ENCODE measurements around a stretch of chr1.

DNA sequence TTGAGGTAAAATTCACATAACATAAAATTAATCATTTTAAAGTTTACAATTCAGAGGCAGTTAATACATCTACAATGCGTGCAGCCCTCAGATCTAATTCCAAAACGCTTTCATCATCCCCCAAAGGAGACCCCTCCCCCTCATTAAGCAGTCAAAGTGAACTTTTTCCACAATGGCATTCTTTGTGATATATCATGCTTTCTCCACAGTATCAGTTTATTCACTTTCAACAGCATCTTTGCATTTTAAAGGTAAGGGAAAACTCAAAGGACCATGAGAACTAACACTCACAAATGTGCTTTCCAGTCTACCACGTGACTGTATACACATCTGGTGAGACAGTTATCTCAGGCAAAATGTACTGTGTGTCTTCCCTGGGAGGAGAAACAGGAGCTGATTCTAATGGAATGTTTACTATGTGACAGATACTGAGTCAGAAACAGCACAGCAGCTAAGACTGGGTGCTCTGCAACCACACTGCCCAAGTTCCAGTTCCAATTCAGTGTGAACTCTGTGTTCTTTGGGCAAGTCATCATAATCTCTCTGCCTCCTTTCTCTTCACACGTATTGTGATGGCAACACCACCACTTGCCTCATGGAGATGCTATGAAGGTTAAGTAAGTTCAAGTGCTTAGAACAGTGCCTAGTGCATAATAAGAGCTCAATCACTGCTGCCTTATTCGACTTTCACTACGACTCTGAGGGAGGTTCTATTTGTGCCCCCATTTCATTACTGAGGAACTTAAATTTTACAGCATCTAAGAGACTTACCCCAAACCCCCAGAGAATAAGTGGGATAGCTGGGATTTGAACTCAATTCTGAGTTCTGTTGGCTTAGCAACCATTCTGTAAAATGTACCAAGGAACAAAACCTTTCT is 79.0 kb downstream of the SLC45A1 start:
- PRO-cap, 3 experiments = no peak in any of the 3 experiments
- RRBS = no CpG with 5 or more reads among the region's 6 CpGs

GRCh38 chr1:8423264-8424062 is 105.5 kb downstream of the SLC45A1 start:
- PRO-cap, 3 experiments = peak in 3 of 3 experiments; most common plus-strand start chr1:8423805 (in 3); most common minus-strand start chr1:8423674 (in 2)
- RRBS = 2% methylated on average over 53 of the region's 83 CpGs

DNA sequence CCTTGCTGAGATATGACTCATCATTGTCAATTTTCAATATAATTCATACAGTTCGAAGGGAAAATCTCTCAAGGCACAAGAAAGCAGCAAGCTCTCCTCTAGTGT is 106.4 kb downstream of the SLC45A1 start:
- PRO-cap, 3 experiments = no peak in any of the 3 experiments
- RRBS = no CpG with 5 or more reads among the region's 1 CpG

GRCh38 chr1:8424552-8425259 is 106.8 kb downstream of the SLC45A1 start:
- PRO-cap, 3 experiments = peak in 2 of 3 experiments; most common plus-strand start chr1:8424748 (in 1); most common minus-strand start chr1:8424643 (in 1)
- RRBS = no CpG with 5 or more reads among the region's 10 CpGs

GRCh38 chr1:8430293-8431080 is 112.6 kb downstream of the SLC45A1 start:
- PRO-cap, 3 experiments = no peak in any of the 3 experiments
- RRBS = no CpG with 5 or more reads among the region's 5 CpGs

DNA sequence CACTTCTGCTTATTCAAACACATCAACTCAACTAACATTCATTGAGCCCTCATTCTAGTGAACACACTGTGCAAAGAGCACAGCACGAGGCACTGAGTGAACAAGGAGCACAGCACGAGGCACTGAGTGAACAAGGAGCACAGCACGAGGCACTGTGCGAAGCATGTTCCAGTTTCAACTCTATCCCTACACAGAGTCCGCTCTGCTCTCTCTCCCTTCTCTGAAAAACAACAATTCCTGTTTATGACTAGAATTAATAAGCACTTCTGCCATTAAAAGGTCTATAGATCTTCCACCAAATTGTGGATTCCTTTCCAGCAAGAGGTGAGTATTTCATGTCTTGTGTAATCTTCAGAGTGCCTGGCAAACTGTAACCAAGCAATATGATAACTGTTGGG is 114.4 kb downstream of the SLC45A1 start:
- PRO-cap, 3 experiments = no peak in any of the 3 experiments
- RRBS = no CpG with 5 or more reads among the region's 5 CpGs

DNA sequence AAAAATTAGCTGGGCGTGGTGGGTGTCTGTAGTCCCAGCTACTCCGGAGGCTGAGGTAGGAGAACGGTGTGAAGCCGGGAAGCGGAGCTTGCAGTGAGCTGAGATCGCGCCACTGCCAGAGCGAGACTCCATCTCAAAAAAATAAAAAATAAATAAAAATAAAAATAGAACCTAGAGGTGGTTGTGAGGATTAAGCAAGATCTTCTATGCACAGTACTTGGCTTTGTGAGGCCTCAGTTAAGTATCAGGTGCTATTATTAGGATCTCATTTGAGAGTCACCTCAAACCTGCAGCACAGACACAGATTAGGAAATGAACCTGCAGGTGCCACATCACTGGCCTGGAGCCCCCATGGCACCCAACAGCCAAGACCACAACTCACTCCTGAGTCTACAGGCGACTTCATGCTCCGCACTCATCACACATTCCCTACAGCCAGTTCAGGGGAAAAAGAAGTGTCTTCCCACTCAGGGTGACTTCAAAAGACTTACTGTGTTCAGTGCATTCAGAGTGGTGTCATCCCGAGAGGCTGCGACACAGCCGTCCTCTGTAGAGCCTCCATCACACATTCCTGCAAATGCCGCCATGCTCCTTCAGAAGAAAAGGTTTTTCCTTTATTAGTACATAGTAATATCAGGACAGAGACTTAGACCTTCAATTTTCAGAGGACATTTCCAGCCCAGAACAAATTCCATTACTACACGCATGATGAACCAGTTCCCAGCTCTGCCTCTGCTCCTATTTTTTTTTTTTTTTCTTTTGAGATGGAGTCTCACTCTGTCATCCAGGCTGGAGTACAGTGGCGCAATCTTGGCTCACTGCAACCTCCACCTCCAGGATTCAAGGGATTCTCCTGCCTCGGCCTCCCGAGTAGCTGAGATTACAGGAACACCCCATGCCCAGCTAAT is 176.9 kb downstream of the SLC45A1 start:
- PRO-cap, 3 experiments = no peak in any of the 3 experiments
- RRBS = no CpG with 5 or more reads among the region's 18 CpGs

DNA sequence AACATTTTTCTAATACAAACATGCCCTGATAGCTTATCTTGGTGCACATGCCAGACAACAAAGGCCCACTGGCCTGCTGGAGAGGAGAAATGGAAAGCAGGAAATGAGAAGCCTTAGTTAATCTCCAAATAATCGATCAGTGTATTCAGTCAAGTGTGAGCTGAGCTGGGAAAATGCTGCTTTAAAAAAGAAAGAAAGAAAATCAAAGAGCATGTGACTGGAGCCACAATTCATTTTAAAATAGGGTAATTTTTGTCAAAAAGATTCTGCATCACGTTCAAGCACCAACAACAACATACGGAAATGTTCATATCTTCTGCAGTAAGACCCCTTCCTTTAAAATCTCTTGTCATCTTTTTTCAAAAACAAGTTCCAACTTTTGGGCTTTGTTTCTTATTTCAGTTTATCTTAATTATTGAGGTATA is 245.7 kb downstream of the RERE start:
- PRO-cap, 3 experiments = no peak in any of the 3 experiments
- RRBS = no CpG with 5 or more reads among the region's 3 CpGs

DNA sequence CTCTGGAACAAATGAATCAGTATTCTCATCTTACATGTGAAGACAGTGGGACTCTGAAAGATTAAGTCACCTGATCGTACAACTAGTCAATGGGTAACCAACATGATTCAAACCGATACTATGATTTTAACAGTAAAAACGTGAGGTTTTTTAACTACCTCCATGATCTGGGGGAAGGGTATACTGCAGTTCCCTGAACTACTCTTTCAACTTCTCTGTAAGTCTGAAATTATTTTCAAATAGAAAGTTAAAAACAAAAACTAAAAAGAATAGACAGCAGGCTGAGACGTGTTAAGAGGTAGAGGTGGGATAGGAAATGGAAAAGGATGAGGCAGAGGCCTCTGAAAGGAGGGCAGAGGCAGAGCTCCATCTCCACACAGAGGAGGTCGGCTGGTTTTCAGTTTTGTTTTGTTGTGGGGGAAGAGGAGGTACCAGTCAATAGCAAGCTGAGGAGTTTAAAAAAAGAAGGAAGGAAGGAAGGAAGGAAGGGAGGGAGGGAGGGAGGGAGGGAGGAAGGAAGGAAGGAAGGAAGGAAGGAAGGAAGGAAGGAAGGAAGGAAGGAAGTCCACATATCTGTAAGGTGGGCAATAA is 213.2 kb downstream of the RERE start:
- PRO-cap, 3 experiments = no peak in any of the 3 experiments
- RRBS = no CpG with 5 or more reads among the region's 5 CpGs

GRCh38 chr1:8620525-8621235 is 196.8 kb downstream of the RERE start:
- PRO-cap, 3 experiments = no peak in any of the 3 experiments
- RRBS = no CpG with 5 or more reads among the region's 7 CpGs

- PRO-cap, 3 experiments = no peak in any of the 3 experiments
- RRBS = no CpG with 5 or more reads among the region's 3 CpGs
These were observed 152.3 kb downstream of the RERE start for GRCh38 chr1:8665128-8665556.

DNA sequence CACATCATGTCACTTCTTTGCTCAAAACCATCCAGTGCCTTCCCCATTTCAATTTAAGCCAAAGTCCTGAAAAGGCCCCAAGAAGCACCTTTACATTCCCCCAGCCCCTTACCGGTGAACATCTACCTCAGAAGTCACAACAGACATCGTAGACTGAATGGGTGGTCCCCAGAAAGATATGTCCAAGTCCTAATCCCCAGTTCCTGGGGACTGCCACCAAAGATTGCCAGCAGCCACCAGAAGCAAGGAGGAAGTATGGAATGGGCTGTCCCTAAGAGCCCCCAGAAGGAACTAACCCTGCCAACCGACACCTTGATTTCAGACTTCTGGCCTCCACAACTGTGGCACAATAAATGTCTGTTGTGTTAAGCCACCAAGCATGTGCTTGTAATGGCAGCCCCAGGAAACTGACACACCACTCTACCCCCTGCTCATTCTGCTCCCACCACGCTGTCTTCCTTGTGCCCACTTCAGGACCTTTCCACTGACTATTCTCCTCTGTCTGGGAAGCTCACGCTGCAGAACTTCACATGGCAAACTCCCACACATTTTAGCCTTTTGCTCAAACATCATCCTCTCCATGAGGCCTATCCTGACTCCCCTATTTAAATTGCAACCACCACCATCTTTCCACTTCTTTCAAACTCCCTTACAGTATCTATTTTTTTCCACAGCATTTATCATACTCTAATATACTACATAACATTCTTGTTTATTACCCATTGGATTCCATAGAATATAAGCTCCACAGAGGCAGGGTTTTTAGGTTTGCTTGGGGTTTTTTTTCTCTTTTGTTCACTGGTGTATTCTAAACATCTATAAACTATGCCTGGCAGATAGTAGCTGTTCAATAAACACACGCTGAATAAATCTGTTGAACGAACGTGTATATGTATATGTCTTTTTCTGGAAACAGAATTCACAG is 33.5 kb downstream of the RERE start:
- PRO-cap, 3 experiments = no peak in any of the 3 experiments
- RRBS = no CpG with 5 or more reads among the region's 8 CpGs

DNA sequence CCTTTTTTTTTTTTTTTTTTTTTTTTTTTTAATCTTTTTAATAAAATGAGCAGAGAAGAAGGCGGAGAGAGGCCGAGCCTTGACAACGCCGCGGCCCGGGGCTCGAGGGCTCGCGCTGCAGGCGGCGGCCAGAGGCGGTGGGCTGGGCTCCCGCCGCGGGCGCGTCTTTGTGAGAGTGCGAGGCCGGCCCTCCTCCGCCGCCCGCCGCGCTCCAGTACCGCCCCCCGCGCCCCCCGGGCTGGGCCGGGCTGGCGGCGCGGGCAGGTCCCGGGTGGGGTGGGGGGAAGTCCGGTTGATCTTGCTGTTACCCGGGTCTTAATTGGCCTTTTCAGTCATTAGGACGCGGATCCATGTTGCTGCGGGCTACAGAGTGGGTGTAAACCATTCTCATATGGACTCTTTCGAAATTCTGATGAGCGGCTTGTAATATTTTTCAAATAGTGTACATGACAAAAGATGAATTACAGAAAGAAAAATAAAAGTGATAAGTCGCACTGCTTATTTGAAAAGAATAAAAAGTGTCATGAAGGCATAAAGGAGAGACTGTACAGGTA is 462 bp upstream of the RERE start:
- PRO-cap, 3 experiments = peak in 3 of 3 experiments; most common plus-strand start position 131 of the sequence (in 3); most common minus-strand start position 169 of the sequence (in 2)
- RRBS = 3% methylated on average over 22 of the region's 41 CpGs

GRCh38 chr1:8863828-8864342 is 14.6 kb downstream of the ENO1 start:
- PRO-cap, 3 experiments = no peak in any of the 3 experiments
- RRBS = no CpG with 5 or more reads among the region's 13 CpGs

DNA sequence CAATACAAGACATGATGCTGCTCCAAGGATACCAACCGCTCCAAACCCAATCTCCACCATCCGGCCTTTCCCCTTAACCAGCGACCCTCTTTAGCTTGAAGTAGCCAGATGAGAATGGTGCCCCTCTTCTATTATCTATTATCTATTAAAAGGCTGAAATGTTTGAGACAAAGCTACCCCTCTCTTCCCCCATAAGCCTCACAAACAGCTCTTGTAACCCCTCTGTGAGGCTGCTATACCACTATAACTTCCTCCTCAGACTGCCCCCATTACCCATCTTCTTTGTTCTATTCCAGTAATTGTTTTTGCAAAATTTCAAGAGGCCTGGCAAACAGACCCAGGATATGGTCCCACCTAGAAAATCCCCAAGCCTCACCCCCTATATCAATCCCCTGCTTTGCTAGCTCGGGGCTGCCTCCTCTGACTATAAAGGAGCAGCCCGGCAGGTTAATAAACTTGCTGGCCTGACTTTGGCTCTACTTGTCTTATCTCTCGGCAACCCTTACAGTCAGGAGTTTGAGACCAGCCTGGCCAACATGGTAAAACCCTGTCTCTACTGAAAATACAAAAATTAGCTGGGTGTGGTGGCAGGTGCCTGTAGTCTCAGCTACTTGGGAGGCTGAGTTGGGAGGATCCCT is 18.4 kb upstream of the CA6 start:
- PRO-cap, 3 experiments = no peak in any of the 3 experiments
- RRBS = no CpG with 5 or more reads among the region's 6 CpGs

- PRO-cap, 3 experiments = no peak in any of the 3 experiments
- RRBS = no CpG with 5 or more reads among the region's 16 CpGs
These were observed 24.2 kb downstream of the SLC2A7 start for GRCh38 chr1:9001992-9002547.

DNA sequence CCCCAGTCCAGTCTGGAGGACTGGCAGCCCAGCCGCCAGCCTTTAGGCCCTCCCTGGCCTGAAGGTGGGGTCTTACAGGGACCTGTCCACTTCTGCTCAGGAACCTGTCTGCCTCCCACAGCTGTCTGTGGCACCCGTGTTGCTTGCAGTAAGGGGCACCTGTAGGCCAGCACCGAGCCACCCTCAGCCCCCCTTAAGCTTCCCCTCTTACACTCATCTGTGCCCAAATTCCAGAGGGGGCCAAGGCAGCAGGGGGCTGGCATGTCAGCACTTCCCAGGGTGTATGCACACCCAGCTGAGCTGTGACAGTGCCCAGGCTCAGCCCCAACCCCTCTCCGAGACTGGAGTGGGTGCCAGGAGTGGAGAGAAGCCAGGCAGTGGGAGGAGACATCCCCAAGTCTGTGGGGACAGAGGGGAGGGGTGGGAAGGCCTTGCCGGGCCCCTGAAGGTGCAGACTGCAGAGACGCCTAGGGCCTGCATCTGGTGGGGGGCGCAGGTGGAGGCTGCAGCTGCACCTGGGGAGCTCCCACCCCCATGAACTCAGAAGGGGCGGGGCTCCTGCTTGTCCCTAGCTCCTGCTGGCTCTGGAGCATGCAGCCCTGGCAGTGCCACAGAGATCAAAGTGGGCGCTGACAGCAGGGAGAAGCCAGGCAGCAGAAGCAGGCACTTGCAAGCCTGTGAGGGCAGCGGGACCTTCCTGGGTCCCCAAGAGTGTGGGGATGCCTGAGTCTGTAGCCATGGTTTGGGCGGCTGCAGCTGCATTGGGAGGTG is 5.4 kb upstream of the SLC2A7 start:
- PRO-cap, 3 experiments = no peak in any of the 3 experiments
- RRBS = no CpG with 5 or more reads among the region's 11 CpGs

- PRO-cap, 3 experiments = no peak in any of the 3 experiments
- RRBS = 15% methylated on average over 6 of the region's 23 CpGs
These were observed 2.4 kb downstream of the SLC2A5 start for GRCh38 chr1:9066787-9067614.

DNA sequence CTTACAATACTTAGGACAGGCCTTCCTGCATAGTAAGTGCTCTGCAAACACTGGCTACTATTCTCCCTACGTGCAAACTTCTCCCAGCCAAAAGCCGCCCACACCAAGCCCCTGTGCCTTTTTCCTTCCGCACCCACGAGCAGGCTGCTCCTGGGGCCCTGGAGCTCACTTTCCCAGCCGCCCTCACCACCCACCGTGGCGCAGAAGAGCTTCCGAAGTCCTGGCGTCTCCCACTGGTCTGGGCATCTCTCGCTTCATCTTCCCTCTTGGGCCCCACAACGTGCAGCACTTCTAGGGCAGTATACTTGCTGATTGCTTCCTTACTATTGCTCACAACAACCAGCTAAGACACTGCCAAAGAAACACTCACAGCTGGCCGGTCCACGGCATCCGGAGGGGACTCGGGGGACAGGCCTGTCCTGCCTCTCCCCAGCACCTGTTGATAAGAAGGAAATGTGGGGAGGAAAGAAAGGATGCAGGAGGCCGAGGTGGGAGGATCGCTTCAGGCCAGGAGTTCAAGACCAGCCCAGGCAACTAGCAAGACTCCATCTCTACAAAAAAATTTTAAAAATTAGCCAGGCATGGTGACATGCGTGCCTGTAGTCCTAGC is 22.6 kb upstream of the GPR157 start:
- PRO-cap, 3 experiments = peak in 1 of 3 experiments; most common plus-strand start position 168 of the sequence (in 1)
- RRBS = no CpG with 5 or more reads among the region's 18 CpGs

DNA sequence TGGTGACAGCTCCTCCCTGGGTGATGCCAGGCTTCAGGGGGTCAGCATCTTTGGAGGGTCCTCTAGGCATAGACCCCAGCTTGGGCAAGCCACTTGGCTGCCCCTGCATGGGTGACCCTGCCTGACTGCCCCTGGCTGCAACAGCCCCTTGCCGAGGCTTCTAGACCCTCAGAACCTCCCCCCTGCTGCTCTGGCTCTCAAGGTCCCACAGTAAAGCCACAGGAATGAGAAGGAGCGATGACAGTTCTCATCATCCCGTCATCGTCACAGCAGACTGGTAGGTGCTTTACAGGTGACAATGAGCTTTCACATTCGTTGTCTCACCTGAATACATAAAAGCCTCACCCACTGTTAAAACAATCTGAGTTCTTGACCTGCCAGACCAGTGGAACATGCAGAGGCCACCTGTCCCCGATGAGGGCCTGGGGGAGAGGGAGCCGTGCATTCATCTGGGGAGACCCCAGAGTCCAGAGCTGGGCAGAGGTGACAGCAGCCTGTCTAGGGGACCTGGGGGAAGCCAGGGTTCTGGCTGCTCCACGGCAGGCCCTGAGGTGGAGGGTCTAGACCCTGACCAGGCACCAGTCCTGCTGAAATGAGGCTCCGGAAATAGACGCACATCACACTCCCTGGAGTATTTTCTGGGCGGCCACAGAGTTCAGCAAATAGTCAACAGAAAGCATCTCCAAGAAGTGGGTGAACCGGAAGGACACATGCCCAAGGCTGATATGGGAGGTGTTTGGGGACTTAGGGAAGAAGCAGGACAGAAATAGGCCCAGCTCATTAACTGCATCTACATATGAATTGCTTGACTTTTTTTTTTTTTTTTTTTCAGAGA is 36.2 kb upstream of the GPR157 start:
- PRO-cap, 3 experiments = peak in 2 of 3 experiments; most common plus-strand start position 364 of the sequence (in 2)
- RRBS = 40% methylated on average over 3 of the region's 12 CpGs